Melanocyte of skin (primary cell): ENCODE results near the gene NOXA1.

DNA sequence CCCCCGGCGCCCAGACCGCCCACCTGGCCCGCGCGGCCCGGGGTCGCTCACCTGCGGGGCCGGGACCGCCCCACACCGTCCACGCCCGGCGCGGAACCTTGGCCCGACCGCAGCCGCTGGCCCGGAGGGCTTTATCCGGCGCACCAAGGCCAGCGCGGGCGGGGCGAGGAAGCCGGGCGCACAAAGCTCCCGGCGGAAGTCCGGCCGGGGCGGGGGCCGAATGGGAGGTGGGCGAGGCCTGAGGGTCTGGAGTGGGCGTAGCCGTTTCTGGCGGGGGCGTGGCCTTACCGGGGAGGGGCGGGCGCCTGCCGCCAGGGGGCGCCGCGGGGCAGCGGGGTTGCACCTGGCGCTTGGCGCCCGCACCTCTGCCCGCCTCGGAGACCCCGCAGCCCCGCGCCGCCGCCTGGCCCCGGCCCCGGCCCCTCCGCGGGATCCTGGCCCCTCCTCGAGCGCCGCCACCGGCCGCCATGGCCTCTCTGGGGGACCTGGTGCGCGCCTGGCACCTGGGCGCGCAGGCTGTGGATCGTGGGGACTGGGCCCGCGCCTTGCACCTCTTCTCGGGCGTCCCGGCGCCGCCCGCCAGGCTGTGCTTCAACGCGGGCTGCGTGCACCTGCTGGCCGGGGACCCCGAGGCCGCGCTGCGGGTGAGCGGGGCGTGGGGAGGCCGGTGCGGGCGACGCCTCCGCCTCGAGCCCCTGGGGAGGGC lies at the start of gene NOXA1:
NOXA1 (plus strand) TSS at position 331 of the 706 bp plus-strand sequence.
- CAGE, long polyA plus RNA, 2 experiments, result no peak in any of the 2 experiments

GRCh38 chr9:137444887-137445743 lies 4.0 kb upstream of the ENTPD8 start:
- CAGE, long polyA plus RNA, 2 experiments, result no peak in any of the 2 experiments

- CAGE, long polyA plus RNA, 2 experiments, result no peak in any of the 2 experiments
These were observed 8.8 kb upstream of the ENTPD8 start for GRCh38 chr9:137449709-137450547.

DNA sequence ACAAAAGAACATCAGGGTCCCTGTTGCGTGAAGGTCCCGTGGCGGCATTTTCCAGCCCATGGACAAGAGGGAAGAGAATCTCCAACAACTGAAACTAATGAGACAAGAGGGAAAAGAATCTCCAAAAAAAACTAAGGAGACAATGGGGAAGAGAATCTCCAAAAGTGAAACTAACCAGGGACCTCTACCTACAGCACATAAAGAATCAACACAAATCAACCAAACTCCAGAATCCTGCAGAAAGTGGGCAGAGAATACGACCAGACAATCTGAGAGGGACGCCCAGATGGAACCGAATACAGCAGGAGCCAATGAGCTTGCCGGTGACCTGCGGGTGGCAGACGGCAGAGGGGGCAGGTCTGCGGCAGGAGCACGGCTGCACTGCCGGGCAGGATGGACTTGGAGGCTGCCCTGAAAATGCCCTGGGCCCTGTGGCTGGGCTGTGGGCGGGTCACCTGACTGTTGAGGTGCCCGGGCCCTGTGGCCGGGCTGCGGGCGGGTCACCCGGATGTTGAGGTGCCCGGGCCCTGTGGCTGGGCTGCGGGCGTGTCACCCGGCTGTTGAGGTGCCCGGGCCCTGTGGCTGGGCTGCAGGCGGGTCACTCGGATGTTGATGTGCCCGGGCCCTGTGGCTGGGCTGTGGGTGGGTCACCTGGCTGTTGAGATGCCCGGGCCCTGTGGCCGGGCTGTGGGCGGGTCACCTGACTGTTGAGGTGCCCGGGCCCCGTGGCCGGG lies 36.4 kb downstream of the PNPLA7 start:
- CAGE, long polyA plus RNA, 2 experiments, result no peak in any of the 2 experiments

DNA sequence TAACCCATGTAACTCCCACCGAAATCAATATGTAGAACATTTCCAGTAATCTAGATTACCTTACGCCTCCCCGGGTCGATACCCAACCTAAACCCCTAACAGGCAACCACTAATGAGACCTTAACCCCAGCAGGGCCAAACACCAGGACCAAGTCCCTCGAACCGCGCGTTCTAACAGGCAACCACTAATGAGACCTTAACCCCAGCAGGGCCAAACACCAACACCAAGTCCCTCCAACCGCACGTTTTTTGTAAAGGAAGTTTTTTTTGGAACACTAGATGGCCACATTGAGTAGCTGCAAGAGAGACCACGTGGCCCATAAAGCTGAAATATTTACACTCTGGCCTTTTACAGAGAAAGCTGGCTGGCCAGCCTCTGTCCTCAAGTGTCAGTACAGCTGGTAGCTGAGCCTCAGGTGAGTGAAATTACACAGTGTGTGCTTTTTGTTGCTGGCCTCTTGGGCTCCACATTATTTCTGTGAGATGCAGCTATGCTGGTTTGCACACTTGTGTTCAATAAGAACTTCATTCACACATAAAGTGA lies 15.4 kb downstream of the PNPLA7 start:
- CAGE, long polyA plus RNA, 2 experiments, result no peak in any of the 2 experiments

DNA sequence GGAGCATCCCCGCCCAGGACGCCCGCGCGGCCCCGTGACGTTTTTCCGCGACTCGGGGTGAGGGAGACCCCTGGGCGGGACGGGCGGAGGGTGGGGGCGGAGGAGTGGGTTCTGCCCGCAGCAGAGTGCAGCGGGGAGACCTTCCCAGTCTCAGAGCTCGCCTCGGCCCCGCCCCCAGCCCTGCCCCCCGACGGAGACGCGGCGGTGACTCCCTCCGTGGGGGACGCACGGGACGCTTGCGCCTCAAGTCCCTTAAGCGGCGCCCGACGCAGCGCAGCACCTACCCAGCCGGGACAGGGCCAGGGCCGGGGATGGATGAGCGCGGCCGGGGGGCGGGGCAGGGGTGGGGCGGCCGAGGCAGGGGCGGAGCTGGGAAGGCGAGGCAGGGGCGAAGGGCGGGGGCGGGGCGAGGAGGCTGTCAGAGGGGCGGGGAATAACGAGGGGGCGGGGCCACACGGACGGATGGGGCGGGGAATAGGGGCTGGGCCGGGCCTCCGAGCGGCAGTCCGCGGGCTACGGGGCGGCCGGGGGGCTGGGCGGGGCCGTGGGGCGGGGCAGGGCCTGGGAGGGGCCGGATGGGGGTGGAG lies 380 bp upstream of the ARRDC1 start:
- CAGE, long polyA plus RNA, 2 experiments, result no peak in any of the 2 experiments

DNA sequence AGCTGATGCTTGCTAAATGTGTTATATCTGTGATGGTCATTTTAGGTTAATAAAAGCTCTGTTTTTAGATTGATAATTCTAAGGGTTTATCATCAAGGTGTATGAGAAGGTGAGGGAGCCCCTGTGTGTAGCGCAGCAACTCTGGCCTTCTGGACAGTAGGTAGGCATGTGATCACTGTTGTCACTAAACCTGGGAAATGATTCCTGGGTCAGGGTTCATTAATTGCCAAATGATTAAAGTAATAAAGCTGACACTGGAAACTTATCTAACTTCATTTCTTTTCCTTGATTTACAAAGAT lies 2.2 kb downstream of the EHMT1 start:
- CAGE, long polyA plus RNA, 2 experiments, result no peak in any of the 2 experiments

GRCh38 chr9:137630272-137631150 lies 11.7 kb downstream of the EHMT1 start:
- CAGE, long polyA plus RNA, 2 experiments, result no peak in any of the 2 experiments

DNA sequence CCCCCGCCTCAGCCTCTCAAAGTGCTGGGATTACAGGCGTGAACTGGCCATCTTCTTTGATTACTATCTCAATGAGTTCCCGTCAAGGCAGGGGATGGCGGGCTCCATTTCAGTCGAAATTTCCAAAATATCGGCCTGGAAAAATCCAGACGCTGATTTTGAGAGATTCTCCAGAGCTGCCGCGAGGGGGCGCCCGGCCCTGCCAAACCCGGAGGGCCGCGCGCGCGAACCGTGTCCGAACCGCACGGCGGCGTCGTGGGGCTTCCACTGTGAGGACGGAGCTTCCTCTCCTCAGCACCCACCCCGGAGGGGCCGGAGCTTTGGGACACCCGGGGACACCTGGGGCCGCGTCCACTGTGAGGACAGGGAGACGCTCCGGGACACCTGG lies 269.9 kb downstream of the CACNA1B start:
- CAGE, long polyA plus RNA, 2 experiments, result no peak in any of the 2 experiments